Colon Carcinoma Metastatic in the Lung (tissue), 2 donors: Measurements from ENCODE around the genes PCDHGB1, PCDHGB5 and PCDHGB6.

DNA sequence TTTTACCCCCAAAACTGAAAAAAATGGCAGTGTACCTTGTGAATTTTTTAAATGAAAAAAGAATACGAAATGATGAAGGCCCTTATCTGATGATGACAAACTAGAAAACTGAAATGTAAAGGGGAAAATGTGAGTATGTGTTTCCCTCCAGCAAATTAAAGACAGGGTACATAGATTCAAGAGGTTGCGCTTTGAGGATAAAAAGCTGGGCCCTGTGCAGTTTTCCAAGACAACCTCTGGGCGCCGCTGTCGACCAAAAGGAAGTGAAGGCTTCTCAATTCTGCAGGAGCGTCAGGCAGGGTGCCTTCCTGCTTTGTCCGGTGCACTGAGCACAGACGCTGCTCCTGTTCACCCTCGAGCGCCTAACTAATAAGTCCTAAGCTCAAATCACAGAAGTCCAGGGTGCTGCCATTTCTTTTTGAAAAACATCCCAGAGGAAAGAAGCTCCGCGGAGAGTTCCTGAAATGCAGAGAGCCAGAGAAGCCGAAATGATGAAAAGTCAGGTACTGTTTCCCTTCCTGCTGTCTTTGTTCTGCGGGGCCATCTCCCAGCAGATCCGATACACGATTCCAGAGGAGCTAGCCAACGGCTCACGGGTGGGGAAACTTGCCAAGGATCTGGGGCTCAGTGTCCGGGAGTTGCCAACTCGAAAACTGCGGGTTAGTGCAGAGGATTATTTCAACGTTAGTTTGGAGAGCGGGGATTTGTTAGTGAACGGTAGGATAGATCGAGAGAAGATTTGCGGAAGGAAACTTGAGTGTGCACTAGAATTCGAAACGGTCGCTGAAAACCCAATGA is at the start of gene PCDHGB1:
TSS of gene PCDHGB1 (plus strand) at position 303 of the 798 bp plus-strand sequence.
- PRO-cap, 2 experiments, result peak in 1 of 2 experiments; most common plus-strand start position 294 of the sequence (in 1)

GRCh38 chr5:141397548-141398067 is at the start of gene PCDHGB5:
Gene PCDHGB5, plus strand, starts transcription at chr5:141397947.
- PRO-cap, 2 experiments, result no peak in any of the 2 experiments

GRCh38 chr5:141407696-141408707 is at the start of gene PCDHGB6:
Gene PCDHGB6, plus strand, starts transcription at chr5:141408021.
- PRO-cap, 2 experiments, result no peak in any of the 2 experiments

- PRO-cap, 2 experiments, result no peak in any of the 2 experiments
Observed at GRCh38 chr5:141506621-141507594, 18.0 kb downstream of the PCDHGC5 start.

GRCh38 chr5:141525670-141526843 is 37.2 kb downstream of the PCDHGC5 start:
- PRO-cap, 2 experiments, result peak in 1 of 2 experiments; most common plus-strand start chr5:141525932 (in 1)

DNA sequence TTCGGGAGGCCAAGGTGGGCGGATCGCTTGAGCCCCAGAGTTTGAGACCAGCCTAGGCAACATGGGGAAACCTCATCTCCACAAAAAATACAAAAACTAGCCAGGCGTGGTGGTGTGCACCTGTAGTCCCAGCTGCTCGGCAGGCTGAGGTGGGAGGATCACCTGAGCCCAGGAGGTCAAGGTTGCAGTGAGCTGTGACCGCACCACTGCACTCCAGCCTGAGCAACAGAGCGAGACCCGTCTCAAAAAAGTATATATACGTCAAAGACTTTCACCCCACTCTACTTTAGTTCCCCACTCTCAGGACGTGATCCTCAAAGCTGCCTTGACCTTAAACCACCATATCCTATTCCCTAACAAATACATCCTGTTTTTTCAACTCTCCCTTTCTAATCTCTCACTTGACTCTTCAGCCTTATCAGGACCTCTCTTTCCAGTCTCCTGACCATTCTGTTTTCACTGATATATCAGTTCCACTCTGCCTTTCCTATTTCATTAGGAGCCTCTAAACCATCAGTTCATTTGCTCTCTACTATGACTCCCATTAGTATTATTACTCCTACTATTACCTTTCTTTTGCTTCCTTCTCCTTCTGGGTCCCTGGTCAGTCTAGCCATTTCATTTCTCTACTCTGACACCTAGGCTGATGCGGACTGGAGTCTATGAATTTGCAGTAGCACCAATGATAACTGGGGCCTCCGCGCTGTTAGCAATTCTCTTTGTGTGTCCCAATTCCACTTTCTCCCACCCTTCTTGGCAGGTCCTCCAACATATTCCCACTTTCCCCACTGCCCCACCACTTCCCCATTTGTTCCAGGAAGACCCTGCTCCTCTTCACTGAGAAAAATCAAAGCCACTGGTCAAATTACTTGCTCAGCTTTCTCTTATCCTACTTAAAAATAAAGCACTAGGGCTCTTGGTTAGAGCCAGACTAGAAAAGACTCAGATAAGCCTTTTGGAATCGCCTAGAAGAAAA is 41.2 kb downstream of the PCDHGC5 start:
- PRO-cap, 2 experiments, result no peak in any of the 2 experiments

GRCh38 chr5:141622940-141623864 is 4.4 kb upstream of the DIAPH1 start:
- PRO-cap, 2 experiments, result no peak in any of the 2 experiments

DNA sequence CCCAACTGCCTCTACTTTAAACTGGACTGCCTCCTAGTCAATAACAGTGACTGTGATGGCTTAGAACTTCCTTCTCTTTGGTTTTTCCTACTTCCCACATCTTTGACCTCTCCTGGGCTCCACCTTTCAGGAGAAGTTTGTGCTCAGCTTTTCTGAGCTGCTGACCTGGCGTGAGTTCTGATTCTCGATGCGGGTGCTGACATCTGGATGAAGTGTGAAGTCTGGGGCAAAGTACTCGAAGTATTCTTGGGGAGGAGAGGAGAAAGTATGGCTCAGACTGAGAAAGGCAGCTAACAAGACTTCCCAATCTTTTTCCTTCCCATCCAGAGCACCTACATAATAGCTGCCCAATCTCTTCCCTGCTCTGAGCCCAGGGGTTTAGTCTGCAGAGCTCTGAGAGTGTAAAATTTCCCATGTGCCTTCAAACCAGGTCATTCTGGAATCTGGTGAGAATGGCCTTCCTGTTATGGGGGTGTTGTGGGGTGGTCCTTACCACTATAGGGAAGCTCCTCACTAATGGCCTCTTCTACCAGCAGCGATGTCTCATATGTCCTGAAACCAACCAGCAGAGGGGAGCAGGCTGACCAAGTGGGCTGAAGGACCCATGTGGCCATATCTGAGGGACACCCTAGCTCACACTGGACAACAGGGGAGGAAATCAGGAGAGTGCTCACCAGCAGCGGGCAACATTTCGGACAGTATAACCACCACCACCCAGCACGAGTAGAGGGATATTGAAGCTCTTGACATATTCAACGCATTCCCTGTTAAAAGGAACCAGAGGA is 6.9 kb upstream of the DIAPH1 start:
- PRO-cap, 2 experiments, result no peak in any of the 2 experiments

GRCh38 chr5:141825044-141825632 is 53.1 kb downstream of the PCDH1 start:
- PRO-cap, 2 experiments, result no peak in any of the 2 experiments

DNA sequence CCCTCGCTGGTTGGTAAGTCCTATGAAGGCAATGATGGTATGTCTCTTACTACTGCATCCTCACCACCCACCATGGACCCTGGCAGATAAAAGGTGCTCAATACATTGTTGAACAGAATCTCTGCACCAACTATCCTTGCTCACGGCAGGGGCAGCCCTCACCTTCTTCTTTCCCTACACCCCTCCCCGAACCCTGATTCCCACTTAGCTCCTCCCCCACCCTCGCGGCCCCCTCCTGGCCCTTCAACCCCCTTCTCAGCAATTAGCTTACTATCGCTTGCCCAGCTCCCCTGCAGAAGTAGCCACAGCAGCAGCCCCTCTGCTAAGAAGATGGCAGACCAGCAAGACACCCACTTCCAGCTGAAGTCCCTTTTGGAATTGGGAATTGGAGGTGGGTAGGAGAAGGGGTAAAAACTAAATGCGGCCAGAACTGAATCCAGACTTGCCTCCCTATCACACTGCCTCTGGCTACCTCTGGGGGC is 2.9 kb downstream of the PCDH1 start:
- PRO-cap, 2 experiments, result no peak in any of the 2 experiments

- PRO-cap, 2 experiments, result peak in 2 of 2 experiments; most common plus-strand start chr5:141876229 (in 1); most common minus-strand start chr5:141876027 (in 1)
Observed at GRCh38 chr5:141875778-141876785, 2.1 kb downstream of the PCDH1 start.

DNA sequence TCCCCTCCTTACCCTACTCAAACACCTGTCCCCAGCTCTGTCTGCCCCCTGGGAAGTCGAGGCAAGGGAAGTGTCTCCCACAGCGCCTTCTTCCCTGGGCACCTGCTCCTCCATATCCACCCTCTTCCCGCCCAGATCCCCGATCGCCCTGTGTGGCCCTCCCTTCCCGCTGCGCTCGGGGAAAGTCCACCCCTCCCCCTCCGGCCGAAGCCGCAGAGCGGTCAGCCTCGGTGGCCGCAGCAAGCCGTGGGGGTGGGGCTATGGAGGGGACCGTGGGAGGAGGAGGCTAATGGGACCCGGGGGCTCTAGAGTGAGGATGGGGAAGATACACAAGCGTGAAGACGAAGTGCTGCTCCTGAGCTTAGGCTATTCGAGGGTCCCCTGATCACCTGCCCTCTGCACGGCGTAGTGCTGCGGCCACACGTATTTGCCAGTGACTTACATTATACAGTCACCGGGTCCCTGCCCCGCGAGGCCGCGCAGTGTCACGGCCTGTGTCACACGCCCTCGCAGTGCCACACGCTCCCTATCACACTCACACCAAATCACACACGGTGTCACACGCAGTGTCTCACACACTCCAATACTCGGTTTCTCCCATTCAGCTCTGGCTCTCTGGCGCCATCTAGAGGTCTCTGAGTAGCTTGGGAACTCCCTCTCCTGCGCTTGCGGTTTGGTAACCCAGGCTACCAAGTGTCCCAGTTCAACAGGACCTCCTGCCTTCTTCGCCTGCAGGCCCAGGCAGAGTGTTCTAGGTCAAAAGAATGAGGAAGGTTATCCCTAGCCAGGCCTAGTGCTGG is 720 bp upstream of the PCDH1 start:
- PRO-cap, 2 experiments, result peak in 1 of 2 experiments; most common minus-strand start position 126 of the sequence (in 1)

DNA sequence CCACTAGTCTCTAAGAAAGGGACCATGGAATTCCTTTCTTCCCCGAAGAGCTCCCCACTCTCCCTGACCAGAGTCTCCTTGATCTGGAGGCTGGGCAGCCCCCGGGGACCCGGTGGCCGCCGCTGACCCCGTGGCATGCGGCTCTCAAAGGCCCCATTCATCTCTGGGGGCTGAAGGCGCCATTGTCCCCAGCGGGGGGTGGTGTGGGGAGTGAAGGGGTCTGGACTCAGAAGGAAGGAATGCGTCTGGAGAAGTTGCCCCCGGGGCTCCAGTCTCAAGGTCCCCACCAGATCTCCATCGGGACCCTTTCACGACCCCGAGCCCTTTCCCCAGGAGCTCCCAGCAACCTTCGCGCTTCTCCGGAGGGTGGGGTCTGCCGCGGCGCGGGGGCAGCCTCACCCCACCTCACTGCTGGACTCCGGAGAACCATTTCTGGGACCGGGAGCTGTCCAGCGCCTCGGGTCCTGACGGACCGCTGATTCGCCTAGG is 5.0 kb upstream of the PCDH1 start:
- PRO-cap, 2 experiments, result no peak in any of the 2 experiments

- PRO-cap, 2 experiments, result no peak in any of the 2 experiments
Observed at GRCh38 chr5:142235045-142235899, 89.5 kb downstream of the SPRY4 start.

GRCh38 chr5:142425960-142426861 is 101.4 kb upstream of the SPRY4 start:
- PRO-cap, 2 experiments, result no peak in any of the 2 experiments

DNA sequence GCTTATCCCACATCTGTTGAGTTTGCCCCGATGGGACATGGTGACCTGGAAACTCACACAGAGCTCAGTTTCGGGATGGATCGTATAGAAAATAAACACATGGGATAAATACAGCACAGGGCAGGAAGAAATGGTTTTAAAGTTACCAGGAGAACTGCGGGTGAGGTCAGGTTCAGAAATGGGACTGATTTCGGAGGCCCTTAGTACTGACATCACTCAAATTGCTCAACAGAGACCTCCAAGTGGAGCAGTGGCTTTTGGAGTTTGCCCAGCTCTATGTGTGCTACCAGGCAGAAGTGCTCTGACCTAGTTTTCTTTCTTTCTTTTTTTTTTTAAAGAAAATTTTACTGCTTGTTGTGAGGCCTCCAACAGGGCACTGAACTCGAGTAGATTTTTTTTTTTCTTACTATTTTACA is 173.9 kb downstream of the FGF1 start:
- PRO-cap, 2 experiments, result no peak in any of the 2 experiments

GRCh38 chr5:142568207-142568633 is 117.7 kb downstream of the FGF1 start:
- PRO-cap, 2 experiments, result no peak in any of the 2 experiments

- PRO-cap, 2 experiments, result no peak in any of the 2 experiments
Observed at GRCh38 chr5:142813794-142814723, 43.9 kb downstream of the ARHGAP26 start.

DNA sequence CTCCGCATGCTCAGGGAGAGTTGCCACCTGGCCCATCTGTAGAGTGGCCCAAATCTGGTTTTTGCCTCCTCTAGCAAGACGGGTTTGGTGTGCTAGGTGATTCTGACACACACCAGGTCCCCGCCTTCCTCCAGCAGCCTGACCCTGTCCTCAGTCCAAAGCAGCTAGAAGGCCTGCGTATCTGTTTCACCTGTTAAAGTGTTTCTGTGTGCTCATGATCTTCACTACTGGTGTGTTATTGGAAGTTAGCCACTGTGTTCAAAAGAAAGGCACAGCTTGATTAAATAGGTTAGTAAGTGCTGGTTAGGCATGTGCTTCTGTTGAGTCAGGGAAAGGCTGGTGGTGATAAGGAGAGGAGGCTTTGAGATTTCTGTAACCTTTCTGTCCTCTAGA is 58.6 kb downstream of the ARHGAP26 start:
- PRO-cap, 2 experiments, result no peak in any of the 2 experiments

GRCh38 chr5:142840359-142841015 is 70.3 kb downstream of the ARHGAP26 start:
- PRO-cap, 2 experiments, result no peak in any of the 2 experiments